T47D (cell line): ENCODE measurements around a stretch of chr5.

- RRBS, result no CpG with 5 or more reads among the region's 4 CpGs
These were observed 260.3 kb downstream of the ARL15 start for GRCh38 chr5:54049888-54050645.

- RRBS, result no CpG with 5 or more reads among the region's 3 CpGs
These were observed 259.5 kb downstream of the ARL15 start for GRCh38 chr5:54050755-54051298.

DNA sequence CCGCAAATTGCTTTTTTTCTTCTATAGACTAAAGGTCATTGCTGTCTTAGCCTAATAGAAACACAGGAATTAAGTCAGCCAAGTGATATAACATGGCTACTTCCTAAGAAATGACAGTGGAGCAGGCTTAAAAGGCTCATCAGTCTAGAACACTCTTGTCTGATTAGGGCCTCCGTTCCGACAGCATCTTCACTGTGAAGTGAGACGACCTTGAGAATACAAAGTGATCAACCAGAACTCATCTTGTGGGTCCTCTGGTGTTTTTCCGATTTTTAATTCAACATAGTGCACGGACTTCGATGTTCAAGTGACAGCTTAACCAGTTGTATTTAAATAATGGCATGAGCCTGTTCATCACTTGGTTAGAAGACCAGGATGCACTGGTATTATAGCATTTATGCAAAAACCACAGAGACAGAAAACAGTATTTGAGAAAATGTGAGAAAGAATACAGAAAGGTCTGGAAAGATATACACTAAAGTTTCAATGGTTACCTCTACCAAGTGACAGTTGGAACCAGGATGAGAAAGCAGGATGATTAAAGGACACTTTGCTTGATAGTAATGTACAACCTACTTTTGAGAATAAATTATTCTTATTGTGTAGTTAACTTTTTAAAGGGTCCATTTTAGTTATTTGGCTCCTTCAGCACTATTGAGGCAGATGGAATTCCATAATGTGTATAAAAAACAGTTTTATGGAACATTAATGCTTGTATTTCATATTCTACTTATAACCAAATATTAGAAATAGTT is 251.1 kb downstream of the ARL15 start:
- RRBS, result no CpG with 5 or more reads among the region's 7 CpGs

DNA sequence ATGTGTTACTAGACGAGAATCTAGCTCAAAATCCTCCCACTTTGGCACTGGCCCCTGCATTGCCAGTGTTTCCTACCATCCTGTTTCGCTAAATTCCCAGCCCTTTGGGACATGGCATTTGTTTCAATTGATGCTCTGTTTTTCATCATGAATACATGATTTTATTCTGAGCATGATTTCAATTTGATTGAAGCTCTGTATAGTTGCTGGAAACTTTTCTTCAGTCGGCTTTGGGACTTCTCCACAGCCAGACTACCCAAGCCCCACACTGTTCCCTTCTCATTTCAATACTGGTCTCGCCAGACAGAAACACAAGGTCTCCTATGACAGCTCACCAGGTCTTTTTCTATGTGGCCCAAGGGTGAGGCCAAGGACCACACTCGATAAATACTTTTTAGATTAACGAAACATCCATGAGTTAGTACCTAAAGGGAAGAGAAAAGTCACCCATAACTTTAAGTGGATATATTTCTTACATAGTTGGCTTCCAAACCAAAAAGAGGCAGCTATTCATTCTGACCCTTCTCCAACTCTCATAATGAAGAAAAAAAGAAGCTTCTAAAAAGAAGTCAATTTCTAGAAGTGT is 132.2 kb downstream of the ARL15 start:
- RRBS, result no CpG with 5 or more reads among the region's 6 CpGs

DNA sequence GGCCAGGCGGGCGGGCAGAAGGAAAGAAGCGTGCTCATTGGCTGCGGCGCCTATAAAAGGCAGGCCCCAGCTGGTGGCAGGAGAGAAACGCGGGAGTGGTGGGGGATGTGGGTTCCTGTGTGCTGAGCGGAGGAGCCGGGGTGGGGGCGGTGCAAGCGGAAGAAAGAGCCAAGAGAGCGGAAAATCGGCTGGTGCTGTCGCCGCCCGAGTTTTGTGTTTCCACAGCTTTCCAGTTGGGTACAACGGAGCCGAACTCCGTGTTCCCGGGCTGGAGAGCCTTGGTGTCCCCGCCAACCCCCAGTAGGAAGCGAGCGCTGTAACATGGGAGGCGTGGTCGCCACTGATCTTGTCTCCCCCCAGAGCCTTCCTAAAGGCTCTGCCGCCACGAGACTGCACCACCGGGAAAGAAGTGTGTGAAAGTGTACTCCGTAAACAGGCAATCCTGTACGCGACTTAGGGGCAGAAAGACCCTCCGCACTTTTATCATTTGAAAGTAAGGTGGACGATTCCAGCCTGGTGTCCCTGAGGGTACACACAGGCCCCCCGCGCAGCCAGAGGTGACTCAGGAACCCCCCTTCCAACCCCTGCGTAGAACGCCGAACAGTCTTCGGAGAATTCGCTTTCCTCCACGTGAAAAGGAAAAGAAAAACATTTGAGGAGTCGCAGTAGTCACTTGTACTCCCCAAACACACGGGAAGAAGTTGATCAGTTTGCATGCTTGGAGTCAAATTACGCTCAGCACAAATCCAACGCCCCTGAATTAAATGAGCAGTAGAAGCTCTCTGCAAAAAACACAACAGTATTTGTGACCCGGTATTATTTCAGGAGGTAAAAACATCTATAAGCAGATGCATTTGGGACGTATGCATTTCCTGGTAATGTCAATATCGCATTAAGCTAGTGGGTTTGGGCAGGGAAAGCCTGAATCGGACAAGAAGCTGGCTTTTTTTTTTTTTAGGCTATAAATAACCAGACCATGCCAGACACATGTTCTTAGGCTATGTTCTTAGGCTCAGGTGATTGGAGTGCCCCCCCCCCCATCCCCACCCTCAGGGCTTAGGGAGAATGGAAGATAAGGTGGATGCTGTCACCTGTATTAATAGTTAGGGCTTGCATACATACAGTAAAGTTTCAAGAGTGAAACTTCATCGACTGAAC is 638 bp upstream of the ARL15 start:
- RRBS, result 1% methylated on average over 7 of the region's 50 CpGs

DNA sequence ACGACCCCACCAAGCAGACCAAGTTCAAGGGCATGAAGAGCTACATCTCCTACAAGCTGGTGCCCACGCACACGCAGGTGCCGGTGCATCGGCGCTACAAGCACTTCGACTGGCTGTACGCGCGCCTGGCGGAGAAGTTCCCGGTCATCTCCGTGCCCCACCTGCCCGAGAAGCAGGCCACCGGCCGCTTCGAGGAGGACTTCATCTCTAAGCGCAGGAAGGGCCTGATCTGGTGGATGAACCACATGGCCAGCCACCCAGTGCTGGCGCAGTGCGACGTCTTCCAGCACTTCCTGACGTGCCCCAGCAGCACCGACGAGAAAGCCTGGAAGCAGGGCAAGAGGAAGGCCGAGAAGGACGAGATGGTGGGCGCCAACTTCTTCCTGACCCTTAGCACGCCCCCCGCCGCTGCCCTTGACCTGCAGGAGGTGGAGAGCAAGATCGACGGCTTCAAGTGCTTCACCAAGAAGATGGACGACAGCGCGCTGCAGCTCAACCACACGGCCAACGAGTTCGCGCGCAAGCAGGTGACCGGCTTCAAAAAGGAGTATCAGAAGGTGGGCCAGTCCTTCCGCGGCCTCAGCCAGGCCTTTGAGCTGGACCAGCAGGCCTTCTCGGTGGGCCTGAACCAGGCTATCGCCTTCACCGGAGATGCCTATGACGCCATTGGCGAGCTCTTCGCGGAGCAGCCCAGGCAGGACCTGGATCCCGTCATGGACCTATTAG is 1.4 kb downstream of the SNX18 start:
- RRBS, result 94% methylated on average over 16 of the region's 51 CpGs

GRCh38 chr5:54702804-54703655 is 185.5 kb downstream of the SNX18 start:
- RRBS, result no CpG with 5 or more reads among the region's 4 CpGs

DNA sequence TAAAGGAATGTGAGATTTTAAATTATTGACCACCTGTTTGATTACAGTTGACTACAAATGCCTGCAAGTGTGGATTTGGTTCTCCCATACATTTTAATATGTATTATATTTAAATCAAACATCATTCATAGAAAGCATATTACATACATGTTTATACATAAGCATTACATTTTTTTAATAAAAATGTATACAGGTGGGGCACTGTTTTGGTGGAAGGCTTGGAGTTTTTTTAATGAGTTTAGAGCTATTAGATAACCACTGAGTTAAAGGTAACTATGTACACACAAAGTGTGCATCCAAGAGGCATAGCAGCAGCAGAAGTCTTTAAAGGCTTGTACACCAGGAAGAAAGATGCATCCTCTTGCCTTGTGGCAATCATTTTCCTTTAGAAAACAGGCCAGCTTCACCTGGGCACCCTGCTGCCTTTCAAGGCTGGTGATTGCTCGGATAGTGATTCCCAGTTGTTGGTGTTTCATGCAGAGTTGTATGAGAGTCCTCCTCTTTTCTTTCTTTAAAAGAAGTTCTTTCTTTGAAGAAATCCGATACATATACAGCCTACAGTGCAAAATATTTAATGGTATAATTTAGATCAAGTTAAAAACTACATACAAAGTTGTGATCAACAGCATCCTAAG is 109.9 kb downstream of the PLPP1 start:
- RRBS, result no CpG with 5 or more reads among the region's 2 CpGs

DNA sequence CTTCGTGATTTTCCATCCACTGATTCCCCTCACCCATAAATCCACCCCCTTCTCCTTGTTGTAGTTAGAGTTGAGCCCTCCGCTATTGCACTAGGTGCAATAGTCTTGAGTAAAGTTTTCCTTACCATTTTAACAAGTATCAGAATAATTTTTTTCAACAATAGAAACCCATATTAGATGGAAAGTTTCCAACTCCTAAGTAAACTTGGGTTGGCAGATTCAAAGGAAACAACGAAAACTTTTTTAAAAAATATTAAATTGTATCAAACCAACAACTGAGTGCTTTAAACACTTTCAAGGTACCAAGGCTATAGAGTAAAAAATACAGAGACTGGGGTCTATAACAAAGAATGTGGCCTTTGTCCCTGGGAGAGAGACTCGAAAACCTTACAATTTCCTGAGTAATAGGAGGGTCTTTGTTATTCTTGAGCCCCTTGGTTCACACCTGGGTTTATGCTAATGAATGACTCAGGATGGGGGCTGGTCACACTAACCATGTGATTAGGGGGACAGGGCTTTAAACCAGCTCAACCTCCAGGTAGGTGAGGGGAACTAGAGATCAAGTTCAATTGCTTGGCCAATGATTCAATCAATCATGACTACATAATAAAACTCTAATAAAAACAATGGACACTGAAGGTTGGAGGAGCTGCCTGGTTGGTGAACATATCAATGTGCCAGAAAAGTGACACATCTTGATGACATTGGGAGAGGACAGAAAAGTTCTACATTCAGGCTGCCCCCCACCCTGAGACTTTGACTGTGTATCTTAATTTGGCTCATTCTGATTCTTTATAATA is 50.3 kb downstream of the PLPP1 start:
- RRBS, result no CpG with 5 or more reads among the region's 4 CpGs

DNA sequence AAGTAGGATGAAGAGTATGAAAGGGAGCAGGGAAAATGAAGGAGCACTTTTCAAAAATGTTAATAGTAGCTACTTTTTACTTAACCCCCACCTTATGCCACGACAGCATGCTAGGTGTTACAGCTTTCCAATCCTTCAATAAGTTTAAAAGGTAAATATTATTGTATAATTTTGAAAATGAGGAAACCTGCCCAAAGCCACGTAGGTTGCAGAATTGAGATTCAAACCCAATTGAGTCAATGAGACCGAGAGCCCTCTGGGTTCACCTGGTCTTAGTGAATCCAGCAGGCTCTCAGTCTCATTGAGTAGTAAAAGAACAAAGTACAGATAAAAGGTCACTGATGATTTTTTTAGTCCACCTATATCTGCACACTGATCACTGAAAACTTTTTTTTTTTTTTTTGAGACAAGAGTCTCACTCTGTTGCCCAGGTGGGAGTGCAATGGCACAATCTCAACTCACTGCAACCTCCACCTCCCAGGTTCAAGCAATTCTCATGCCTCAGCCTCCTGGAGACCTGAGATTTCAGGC is 27.2 kb downstream of the PLPP1 start:
- RRBS, result no CpG with 5 or more reads among the region's 3 CpGs

- RRBS, result no CpG with 5 or more reads among the region's 28 CpGs
These were observed 4.2 kb downstream of the PLPP1 start for GRCh38 chr5:55530437-55531096.

- RRBS, result no CpG with 5 or more reads among the region's 1 CpG
These were observed 59.7 kb upstream of the PLPP1 start for GRCh38 chr5:55594495-55594805.

DNA sequence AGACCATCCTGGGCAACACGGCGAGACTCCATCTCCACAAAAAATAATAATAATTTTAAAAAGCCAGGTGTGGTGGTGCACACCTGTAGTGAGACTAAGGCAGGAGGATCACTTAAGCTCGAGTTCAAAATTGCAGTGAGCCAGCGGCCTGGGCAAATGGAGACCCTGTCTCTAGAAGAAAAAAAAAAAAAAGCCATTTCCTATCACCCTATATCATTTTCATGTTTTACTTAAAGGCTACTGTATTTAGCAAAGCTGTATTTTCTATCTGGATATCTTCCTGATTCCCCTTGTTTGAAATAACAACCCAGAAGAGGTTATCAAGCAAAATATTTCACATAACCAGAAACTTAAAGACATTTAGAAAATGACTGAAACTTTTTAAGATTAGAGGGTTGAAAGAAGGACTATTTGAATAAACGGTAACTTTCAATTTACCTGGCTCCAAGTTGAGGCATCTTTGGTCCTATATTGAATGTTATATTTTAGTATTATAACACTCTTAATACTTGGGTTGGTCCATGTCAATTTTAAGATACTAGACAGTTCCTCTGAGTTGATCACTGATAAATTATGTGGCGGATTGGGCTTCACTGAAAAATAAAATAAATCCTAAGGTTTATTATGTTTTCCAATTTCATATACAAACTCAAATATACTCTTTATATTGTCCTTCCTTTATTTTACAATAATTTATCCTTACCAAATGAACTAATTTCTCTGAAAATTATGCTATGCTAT is 31.7 kb downstream of the IL6ST start:
- RRBS, result no CpG with 5 or more reads among the region's 6 CpGs

- RRBS, result no CpG with 5 or more reads among the region's 10 CpGs
These were observed 16.8 kb downstream of the IL6ST start for GRCh38 chr5:55977757-55978512.

DNA sequence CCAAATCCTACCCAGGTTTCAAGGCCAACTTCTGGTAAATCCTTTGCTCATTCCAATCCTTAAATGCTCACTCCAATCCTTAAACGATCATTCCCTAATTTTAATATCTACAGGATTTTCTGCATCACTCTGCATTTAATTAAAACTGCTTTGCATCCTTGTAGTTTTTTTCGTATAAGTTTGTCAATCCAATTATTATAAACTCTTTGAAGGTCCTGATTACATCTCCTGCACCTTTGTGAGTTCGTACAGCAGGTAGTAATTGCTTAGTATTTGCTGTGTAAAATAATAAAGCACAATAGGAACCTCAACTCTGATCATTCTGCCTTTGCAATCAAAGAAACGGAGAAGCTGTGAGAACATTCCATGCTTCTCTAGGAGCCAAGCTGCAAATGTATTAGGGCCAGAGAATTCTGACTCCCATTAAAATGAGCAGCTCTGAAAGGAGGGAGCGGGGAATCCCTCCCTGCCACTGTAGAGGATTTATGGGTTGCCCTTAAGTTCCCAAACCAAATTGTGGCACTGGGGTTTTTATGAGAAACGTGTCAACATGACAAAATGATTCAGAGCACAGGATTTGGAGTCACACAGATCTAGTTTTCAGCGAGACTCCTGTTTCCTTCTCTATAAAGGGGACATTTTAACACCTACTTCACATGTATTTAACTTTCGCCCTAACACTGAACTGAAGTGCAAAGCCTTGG is 1.9 kb downstream of the IL6ST start:
- RRBS, result no CpG with 5 or more reads among the region's 8 CpGs

- RRBS, result no CpG with 5 or more reads among the region's 4 CpGs
These were observed 65.9 kb upstream of the IL6ST start for GRCh38 chr5:56060602-56061218.

GRCh38 chr5:56103038-56103300 is 108.2 kb upstream of the IL6ST start:
- RRBS, result no CpG with 5 or more reads among the region's 1 CpG

DNA sequence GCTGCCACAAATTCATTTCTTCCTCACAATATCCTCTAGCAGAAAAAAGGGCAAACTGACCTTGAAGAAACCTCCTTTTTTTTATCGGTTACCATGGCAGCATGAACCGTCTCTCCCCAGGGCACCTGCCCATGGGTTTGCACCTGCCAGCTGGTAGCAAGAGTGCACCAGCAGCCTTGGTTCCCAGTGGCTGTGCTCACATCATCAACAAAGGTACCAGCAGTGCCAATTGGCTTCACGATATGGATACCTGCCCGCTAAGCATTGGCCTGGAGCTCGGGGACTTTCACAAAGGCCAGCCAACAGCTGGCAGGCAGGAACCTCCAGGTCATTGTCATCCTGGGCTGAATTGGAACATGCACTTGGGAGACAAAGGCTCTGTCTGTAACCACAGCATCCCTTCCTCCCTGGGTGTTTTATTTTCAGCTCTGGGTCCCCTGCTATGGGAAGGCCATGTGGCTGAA is 145.8 kb upstream of the MAP3K1 start:
- RRBS, result no CpG with 5 or more reads among the region's 5 CpGs

DNA sequence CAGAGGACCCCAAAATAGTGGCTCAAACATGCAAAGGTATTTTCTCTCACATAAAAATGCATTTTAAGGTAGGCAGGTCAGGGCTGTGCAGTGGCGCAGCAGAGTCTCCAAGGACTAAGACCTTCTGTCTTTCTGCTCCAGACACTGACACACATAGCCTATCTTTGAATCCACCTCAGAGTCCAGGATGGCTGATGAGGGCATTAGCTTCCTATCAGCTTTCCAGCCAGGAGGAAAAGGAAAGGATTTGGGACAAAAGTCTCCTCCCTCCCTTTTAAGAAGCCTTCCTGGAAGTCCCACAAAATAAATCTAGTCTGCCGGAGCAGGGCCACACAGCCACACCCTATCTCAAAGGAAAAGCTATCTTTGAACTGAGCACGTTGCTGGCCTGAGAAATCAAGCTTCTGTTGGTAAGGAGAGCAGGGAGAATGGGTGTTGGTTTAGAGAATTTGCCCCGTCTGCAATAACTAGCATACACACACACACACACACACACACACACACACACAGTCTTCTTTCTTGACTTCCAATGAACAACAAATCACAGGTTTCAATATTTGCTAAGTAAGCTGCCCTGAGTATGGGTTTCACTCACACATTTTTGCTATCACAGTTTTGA is 116.7 kb upstream of the MAP3K1 start:
- RRBS, result no CpG with 5 or more reads among the region's 4 CpGs